Cardiac atrium fibroblast (primary cell): ENCODE measurements around a stretch of chr2.

GRCh38 chr2:59594594-59595112, 958.8 kb downstream of the BCL11A start:
- RAMPAGE, long total RNA, result no peak

GRCh38 chr2:60973374-60973954, 44.1 kb upstream of the PEX13 start:
- RAMPAGE, long total RNA, result no peak

DNA sequence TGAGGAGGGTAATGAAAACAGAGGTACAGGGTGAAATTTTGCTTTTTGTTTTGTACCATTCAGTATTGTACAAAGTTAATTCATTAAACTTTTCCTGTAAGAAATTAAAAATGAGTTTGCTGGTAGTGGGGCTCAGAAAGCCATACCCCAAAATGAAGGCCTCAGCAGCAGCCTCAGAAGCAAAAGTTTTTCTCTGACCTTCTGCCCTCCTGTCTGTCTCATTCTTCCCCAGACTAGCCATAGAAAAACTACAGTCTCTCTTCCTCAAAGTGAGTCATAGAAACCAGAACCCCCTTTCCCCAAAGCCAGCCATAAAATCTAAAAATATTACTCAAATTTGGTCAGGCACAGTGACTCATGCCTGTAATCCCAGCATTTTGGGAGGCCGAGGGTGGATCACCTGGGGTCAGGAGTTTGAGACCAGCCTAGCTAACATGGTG, 5.3 kb upstream of the PEX13 start:
- RAMPAGE, long total RNA, result no peak

- RAMPAGE, long total RNA, result start-site peak on the minus strand at chr2:61144928-61144953, 94 and 30 reads in 2 replicates; start-site peak on the plus strand at chr2:61145101-61145124, 52 and 16 reads in 2 replicates
Measured at GRCh38 chr2:61144737-61145331, 17.2 kb upstream of the C2orf74 start.

DNA sequence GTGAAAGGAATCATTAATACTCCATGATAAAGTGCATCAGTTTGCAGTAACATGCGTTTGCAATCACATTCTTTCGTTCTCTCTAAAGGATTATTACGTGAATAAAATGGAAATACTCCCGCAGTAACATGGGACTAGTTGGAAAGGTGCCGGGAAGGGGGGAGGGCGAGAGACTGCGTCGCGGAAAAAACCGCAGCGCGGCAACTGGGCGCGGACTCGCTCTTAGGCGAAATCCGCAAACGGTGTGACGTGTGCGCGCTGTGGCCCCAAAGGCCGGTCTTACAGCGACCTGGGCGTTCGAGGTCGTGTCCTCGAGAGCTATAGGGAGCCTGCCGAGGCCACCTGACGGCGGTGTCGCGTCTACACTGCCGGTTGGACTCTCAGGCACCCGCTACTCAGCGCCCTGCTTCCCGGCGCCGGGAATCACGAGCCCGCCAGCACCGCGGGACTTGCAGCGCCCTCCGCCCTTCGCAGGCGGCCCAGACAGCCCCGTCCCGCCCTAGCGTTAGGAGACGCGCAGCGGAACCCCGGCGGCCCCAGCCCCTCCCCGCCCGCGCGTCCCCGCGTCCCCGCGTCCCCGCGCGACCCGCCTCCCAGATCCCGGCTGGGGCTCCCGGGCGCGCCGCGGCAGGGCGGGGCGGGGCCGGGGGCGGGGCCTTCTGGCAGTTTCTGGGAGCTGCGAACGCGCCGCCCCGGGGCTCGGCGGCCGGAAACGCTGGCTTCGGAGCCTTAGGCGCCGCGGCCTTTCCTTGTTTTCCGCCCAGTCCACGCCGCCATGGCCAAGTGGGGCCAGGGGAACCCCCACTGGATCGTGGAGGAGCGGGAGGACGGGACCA, 15.0 kb downstream of the C2orf74 start:
- RAMPAGE, long total RNA, result no peak

DNA sequence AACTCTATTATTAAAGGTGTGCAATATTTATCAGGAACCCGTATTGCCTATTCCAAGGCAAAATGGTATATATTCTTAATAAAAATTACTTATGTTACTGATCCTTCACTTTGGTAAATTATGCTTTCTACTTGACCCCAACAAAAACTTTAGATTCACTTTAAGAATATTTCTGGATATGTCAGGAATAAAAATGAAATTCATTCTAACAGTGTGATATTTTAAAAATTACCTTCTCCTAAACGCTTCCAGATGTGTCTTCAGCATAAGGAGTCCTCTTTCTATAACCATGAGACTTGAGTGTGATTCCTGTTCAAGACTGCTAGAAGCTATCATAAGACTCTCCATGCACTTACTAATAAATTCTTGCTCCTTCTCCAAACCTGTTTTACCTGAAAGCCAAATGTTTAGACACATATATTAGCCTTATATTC, 152.4 kb downstream of the C2orf74 start:
- RAMPAGE, long total RNA, result no peak

DNA sequence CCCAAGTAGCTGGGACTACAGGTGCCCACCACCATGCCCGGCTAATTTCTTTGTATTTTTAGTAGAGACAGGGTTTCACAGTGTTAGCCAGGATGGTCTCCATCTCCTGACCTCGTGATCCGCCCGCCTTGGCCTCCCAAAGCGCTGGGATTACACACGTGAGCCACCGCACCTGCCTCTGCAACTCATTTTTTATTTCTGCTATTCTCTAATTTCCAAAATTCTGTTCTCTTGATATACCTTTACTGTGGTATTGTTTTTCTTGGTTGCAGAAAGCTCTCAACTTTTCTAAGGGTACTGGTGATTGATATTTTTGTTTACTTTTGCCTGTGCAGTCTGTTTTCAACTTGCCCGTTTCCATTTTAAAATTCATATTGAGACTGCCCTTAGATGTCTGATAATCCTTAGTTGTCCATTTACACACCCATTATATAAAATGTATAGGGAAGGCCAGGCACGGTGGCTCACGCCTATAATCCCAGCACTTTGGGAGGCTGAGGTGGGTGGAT, 5.7 kb upstream of the USP34 start:
- RAMPAGE, long total RNA, result no peak

GRCh38 chr2:61493328-61494507, 22.8 kb upstream of the USP34 start:
- RAMPAGE, long total RNA, result no peak

DNA sequence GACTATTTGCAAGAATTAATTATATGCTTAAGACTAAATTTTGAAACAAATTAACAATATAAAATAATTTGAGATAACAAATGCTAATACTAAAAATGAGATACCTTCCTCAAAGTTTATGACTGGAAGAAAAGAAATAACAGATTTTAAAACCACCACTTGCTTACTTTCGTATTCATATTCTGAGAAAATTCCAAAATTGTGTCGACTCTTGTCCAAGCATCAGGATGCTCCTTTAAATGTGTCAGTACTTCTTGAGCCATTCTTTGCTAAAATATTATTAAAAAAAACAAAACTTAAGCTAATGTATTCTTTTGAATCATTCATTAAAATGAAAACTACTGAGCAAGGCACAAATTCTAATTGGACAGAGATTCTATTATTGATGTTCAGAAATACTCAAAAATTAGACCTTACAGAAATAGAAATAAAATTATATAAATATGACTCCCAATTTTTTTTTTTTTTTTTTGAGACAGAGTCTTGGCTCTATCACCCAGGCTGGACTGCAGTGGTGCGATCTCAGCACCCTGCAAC, 11.8 kb downstream of the XPO1 start:
- RAMPAGE, long total RNA, result no peak

- RAMPAGE, long total RNA, result no peak
Measured at GRCh38 chr2:61535658-61536415, 2.3 kb downstream of the XPO1 start.

GRCh38 chr2:61762175-61762606, 91.7 kb downstream of the FAM161A start:
- RAMPAGE, long total RNA, result no peak

- RAMPAGE, long total RNA, result no peak
Measured at GRCh38 chr2:61872039-61872748, 16.3 kb downstream of the CCT4 start.

DNA sequence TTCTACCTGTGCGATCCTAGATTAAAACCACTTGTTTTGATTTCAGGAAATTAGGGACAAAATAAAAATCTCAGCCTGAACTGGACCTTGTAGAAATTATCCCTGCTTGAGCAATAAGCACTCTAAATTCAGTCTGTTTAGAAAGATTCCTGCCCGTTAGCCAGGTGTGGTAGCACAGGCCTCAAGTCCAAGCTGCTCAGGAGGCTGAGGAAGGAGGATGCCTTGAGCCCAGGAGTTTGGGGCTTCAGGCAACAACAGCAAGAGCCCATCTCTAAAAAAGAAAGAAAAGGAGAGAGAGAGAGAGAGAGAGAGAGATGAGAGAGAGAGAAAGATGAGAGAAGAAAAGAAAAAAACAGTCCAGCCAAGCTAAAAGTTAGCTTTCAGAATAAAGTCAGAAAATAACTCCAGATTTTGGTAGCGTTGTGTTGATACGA, 57.1 kb upstream of the B3GNT2 start:
- RAMPAGE, long total RNA, result no peak

DNA sequence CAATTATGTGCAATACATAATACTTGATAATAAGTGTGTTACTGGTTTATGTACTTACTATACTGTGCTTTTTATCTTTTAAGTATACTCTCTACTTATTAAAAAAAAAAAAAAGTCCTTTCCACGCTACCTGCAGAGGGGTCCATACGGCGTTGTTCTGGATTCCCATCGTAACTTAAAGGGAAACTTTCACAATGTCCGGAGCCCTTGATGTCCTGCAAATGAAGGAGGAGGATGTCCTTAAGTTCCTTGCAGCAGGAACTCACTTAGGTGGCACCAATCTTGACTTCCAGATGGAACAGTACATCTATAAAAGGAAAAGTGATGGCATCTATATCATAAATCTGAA, 49.8 kb upstream of the B3GNT2 start:
- RAMPAGE, long total RNA, result no peak

GRCh38 chr2:62178667-62179090, 17.2 kb upstream of the B3GNT2 start:
- RAMPAGE, long total RNA, result no peak

DNA sequence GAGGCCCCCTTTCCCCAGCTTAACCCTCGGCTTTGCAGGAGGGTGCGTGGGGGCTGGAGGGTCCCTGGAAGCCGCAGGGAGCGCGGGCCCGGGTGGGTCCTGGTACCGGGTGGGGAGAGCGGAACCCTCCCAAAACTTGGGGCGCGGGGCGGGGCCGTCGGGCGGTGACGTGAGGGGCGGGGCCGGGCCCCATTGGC, 158 bp upstream of the B3GNT2 start:
- RAMPAGE, long total RNA, result no peak

- RAMPAGE, long total RNA, result no peak
Measured at GRCh38 chr2:62208708-62209756, 13.1 kb downstream of the B3GNT2 start.

DNA sequence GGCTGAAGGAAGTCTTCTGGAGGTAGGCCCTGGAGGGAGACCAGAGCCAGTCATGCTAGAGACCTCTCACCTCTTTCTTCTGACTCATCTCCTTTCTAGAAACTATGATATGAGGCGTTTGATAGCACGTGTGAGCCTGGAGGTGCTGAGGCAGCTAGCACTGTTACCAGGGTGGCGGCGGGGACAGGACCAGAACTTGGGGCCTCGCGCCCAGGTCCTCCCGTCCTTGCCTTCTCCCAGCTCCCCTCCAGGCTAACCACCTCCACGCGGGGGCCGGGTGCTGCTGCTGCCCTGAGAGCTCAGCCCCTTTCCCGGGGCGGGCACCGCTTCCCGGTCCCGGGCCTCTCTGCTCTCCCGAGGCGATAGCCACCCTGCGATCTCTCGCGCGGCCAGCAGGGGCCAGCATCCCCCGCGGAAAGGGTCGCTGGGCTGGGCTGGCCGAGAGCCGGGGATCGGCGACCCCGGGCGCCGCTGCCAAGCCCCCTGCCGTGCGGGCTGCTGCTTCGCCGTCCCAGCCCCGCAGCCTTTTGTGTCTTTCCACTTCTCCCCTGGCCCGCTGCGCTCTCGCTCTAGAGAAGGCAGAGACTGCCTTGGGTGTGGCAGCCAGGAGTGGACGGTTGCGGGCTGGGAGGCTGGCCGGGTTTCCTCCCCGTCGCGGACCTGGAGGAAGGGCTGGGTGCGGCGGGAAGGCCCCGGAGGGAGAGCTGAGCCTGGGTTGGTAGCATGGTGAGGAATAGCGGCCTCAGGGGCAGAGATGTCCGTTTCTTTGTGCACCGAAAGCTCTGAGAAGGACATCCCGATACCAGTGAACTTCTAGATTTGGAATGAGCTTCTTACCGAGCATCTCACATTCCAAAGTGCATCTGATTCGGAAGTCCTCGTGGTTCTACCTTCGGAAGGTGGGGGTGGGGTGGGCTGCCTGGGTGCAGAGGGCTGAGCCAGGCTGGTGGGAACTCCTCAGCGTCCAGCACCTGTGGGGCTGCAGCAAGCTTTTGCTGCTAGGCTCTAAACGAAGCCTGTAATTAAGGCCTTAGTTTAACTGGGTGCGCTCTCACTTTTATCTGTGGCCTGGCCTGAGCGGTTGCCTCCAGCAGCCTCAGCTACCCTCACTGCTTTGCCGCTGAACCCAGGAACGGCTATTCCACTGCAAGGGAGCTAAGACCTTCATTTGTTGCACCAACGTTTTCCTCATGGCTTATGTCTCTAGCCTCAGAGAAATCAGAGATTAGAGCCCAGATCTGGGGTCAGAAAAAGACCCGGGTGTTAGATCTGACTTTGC, 48.8 kb downstream of the TMEM17 start:
- RAMPAGE, long total RNA, result no peak

DNA sequence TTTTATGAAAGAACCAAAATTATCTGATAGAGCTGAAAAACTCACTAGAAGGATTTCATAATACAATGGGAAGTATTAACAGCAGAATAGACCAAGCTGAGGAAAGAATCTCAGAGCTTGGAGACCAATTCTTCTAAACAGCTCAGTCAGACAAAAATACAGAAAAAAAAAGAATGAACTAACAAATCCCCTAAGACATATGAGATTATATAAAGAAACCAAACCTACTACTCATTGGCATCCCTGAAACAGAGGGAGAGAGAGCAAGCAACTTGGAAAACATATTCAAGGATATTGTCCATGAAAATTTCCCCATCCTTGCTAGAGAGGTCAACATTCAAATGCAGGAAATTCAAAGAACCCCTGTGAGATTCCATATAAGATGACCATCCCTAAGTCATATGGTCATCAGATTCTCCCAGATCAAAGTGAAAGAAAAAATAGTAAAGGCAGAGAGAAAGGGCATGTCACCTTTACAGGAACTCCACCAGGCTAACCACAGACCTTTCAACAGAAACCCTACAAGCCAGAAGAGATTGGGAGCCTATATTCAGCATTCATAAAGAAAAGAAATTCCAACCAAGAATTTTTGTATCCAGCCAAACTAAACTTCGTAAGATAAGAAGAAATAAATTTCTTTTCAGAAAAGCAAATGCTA, 170.4 kb downstream of the EHBP1 start:
- RAMPAGE, long total RNA, result no peak

GRCh38 chr2:62955391-62955695, 95.3 kb upstream of the OTX1 start:
- RAMPAGE, long total RNA, result no peak